ENCODE measurements around a stretch of chr3.

GRCh38 chr3:153553123-153553850 is 391.3 kb downstream of the RAP2B start:
CAGE:
- cytosol, long polyA minus RNA: no peak
- cytosol, long polyA plus RNA: no peak
- long polyA plus RNA: no peak
- nucleus, long polyA minus RNA: no peak
- nucleus, long polyA plus RNA: no peak

GRCh38 chr3:153624725-153625001 is 462.6 kb downstream of the RAP2B start:
CAGE:
- cytosol, long polyA minus RNA: no peak
- cytosol, long polyA plus RNA: no peak
- long polyA plus RNA: no peak
- nucleus, long polyA minus RNA: no peak
- nucleus, long polyA plus RNA: no peak

DNA sequence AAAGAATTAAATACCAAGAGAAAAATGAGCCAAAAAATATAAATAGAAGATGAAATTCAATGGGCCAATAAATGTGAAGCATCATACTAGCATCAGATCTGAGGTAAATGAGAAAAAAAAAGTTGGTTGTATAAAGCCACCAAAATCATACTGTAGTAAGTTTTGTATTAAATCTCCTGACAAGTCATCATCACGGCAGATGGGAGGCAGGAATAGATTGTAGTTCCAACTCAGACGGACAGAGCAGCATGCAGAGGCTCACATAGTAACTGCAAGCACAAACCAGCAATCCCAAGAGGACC is 141.9 kb upstream of the ARHGEF26 start:
CAGE:
- cytosol, long polyA minus RNA: no peak
- cytosol, long polyA plus RNA: no peak
- long polyA plus RNA: no peak
- nucleus, long polyA minus RNA: no peak
- nucleus, long polyA plus RNA: no peak

DNA sequence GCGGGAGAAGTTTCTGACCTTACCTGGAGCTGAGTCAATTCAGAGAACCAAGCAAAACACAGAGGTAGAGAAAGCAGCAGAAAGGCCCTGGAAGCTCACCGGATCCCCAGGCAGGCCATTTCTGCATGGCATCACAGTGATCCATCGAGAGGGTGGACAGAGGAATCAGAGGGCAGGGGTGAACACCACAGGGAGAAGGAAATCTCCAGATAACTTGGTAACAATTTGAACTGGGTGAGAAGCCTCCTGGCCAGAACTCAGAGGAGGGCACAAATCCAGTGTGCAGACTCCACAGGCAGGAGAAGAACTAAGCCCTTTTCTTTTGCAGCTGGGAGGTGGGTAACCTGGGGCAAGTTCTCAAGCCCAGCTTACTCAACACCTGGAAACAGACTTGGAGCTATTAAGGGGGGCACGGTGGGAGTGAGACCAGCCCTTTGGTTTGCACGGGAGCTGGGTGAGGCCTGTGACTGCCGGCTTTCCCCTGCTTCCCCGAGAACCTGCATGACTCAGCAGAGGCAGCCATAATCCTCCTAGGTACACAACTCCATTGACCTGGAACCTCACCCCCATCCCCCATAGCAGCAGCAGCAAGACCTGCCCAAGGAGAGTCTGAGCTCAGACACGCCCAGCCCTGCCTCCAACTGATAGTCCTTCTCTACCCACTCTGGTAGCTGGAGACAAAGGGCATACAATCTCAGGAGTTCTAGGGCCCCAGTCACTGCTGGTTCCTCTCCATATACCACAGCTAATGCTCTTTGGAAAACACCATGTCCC is 141.2 kb upstream of the ARHGEF26 start:
CAGE:
- cytosol, long polyA minus RNA: no peak
- cytosol, long polyA plus RNA: no peak
- long polyA plus RNA: no peak
- nucleus, long polyA minus RNA: no peak
- nucleus, long polyA plus RNA: no peak

DNA sequence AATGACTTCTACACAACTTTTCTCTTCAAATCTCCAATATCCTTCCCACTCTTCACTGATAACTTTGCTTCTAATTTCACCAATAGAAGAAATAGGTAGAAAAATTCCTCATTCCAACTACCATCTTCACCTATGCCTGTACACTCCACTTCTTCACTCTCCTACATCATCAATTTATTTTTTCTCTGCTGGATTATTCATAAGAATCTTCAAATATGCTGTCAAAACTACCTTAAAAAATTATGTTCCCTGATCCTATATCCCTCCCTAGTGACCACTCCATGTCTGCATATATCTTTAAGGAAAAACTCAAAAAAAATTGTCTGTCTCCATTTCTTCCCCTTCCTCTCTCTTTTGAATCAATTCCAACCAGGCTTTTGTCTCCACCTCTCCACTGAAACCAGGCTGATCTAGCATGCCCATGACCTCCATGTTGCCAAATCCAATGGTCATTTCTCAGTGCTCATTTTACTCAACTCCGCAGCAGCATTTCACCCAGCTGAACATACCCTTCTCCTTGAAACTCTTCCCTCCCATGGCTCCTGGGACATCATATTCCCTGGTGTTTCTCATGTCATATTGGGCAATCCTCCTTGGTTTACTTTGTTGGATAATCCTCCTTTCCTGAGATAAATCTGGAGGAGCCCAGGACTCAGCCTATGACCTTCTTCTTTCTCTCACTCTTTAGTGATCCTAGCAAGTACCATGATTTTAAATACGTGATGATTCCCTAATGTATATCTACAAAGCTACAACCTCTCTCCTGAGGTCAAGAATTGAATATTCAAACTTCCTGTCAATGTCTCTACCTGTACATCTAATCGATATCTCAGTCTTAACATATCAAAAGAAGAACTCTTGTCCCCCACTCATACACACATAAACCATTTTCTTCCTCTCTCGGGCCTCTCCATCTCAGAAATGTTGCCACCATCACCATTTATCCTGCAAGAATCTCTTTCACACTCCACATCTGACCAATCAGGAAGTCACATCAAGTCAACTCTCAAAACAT is 90.9 kb downstream of the PLCH1 start:
CAGE:
- cytosol, long polyA minus RNA: no peak
- cytosol, long polyA plus RNA: no peak
- long polyA plus RNA: no peak
- nucleus, long polyA minus RNA: no peak
- nucleus, long polyA plus RNA: no peak

DNA sequence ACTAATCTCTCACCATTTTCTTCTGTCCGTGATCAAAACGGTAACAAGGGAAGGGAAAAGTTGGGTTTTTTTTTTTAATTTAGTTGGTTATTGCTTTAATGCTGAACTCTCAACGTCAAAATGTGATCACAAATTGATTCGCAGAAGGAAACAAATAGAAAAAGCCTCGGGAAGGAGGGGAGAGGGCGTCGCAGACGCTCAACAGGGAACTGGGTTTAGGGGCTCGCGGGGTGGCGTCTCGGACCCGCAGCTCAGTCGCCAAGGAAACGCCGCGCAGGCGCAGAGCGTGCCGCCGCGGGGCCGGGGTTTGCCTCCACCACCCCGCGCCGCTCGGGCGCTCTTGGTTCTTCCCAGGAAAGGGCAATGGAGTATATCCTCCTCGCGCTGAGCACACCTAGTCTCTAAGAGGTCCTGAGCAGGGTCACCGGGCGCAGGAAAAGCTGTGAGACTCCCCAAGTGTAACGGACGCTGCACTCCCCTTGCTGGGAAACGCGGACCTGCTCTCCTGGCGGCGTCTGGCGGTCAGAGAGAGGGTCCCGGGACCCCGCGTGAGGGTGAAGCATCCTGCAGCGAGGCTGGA is 838 bp downstream of the PLCH1 start:
CAGE:
- cytosol, long polyA minus RNA: no peak
- cytosol, long polyA plus RNA: no peak
- long polyA plus RNA: no peak
- nucleus, long polyA minus RNA: no peak
- nucleus, long polyA plus RNA: no peak

DNA sequence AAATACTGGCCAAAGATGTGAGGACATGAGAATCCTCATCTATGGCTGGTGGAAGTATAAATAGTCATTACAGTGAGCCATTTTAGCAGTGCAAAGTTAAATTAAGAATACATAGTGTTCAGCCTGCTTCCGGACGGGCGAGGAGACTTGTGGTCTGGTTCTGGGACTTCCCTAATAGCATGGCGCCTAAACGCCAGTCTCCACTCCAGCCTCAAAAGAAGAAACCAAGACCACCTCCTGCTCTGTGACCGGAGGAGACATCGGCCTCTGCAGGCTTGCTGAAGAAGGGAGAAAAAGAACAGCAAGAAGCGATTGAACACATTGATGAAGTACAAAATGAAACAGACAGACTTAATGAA is 116.7 kb downstream of the GMPS start:
CAGE:
- cytosol, long polyA minus RNA: no peak
- cytosol, long polyA plus RNA: no peak
- long polyA plus RNA: no peak
- nucleus, long polyA minus RNA: no peak
- nucleus, long polyA plus RNA: no peak

DNA sequence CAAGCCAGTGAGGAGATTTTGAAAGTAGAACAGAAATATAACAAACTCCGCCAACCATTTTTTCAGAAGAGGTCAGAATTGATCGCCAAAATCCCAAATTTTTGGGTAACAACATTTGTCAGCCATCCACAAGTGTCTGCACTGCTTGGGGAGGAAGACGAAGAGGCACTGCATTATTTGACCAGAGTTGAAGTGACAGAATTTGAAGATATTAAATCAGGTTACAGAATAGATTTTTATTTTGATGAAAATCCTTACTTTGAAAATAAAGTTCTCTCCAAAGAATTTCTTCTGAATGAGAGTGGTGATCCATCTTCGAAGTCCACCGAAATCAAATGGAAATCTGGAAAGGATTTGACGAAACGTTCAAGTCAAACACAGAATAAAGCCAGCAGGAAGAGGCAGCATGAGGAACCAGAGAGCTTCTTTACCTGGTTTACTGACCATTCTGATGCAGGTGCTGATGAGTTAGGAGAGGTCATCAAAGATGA is 117.1 kb downstream of the GMPS start:
CAGE:
- cytosol, long polyA minus RNA: no peak
- cytosol, long polyA plus RNA: no peak
- long polyA plus RNA: no peak
- nucleus, long polyA minus RNA: no peak
- nucleus, long polyA plus RNA: no peak

DNA sequence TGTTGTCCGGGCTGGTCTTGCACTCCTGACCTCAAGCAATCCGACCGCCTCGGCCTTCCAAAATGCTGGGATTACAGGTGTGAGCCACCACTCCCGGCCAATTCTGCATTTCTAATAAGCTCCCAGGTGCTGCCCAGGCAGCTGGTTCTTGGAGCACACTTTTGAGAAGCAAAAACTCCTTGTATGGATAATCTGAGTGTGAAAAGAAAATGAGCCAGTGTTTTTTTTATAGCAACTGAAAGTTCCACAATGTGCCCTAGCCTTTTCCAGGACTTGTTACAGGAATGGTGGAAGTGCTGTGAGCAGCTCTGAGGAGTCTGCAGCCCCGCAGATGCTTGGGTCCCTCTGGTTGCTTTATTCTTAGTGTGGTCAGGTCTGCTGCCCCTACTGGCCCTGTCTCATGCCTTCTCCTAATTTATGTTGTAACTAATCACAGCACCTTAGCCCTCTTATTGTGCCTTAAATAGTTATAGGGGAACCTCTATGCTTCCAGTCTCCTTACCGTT is 13.5 kb upstream of the KCNAB1 start:
CAGE:
- cytosol, long polyA minus RNA: no peak
- cytosol, long polyA plus RNA: no peak
- long polyA plus RNA: no peak
- nucleus, long polyA minus RNA: no peak
- nucleus, long polyA plus RNA: no peak

CAGE:
- cytosol, long polyA minus RNA: no peak
- cytosol, long polyA plus RNA: no peak
- long polyA plus RNA: no peak
- nucleus, long polyA minus RNA: no peak
- nucleus, long polyA plus RNA: no peak
These were observed 6.6 kb downstream of the KCNAB1 start for GRCh38 chr3:156126993-156127368.

GRCh38 chr3:156160596-156161038 is 40.2 kb downstream of the KCNAB1 start:
CAGE:
- cytosol, long polyA minus RNA: no peak
- cytosol, long polyA plus RNA: no peak
- long polyA plus RNA: no peak
- nucleus, long polyA minus RNA: no peak
- nucleus, long polyA plus RNA: no peak

GRCh38 chr3:156524750-156525143 is 30.2 kb downstream of the SSR3 start:
CAGE:
- cytosol, long polyA minus RNA: no peak
- cytosol, long polyA plus RNA: no peak
- long polyA plus RNA: no peak
- nucleus, long polyA minus RNA: no peak
- nucleus, long polyA plus RNA: no peak

CAGE:
- cytosol, long polyA minus RNA: no peak
- cytosol, long polyA plus RNA: no peak
- long polyA plus RNA: no peak
- nucleus, long polyA minus RNA: no peak
- nucleus, long polyA plus RNA: no peak
These were observed 7.3 kb downstream of the SSR3 start for GRCh38 chr3:156547462-156548107.

DNA sequence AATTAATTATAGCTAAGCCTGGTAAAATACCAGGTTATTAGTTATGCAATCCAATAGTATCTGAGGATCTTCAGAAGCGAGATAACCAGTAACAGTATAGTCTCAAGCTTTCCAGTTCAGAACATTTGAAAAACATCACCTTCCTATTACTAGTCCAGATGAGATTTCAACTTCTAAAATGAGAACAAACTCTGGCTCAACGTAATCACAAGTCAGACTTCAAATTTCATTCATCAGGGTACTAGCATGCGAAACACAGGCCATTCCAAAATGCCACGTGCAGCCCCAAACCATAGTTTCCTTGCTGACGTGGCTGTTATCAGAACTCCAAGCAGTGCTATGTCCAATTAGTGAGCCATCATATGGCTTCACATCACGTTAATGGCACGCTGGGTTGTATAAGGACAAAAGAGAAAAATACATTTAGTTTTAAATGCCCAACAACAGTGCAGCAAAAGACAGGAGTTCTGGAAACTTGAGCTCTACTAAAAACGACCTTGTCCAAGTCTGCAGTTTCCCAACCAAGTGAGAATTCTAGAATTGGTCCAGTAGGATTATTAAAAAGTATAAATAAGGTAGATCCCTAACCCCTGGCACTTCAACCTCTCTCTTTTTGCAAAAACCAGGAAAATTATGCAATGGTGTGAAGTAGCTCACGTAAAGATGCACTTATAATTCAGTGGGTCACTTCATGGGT is 915 bp downstream of the SSR3 start:
CAGE:
- cytosol, long polyA minus RNA: no peak
- cytosol, long polyA plus RNA: no peak
- long polyA plus RNA: no peak
- nucleus, long polyA minus RNA: no peak
- nucleus, long polyA plus RNA: no peak

DNA sequence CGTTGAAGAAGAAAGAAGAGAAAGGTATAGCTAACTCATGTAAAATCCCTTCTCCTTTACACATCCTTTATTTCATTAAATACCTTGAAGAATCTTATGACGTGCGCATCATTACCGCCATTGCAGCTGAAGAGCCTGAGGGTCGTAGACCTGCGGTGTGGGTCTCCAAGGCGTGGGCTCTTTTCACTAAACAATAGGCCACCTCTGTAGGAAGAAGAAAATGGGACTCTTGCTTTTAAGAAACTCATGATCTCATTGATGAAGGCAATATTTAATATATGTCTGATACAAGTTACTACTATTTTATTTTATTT is 566 bp upstream of the SSR3 start:
CAGE:
- cytosol, long polyA minus RNA: no peak
- cytosol, long polyA plus RNA: no peak
- long polyA plus RNA: no peak
- nucleus, long polyA minus RNA: no peak
- nucleus, long polyA plus RNA: no peak

GRCh38 chr3:156643401-156644252 is 30.8 kb upstream of the TIPARP start:
CAGE:
- cytosol, long polyA minus RNA: no peak
- cytosol, long polyA plus RNA: no peak
- long polyA plus RNA: no peak
- nucleus, long polyA minus RNA: no peak
- nucleus, long polyA plus RNA: no peak

DNA sequence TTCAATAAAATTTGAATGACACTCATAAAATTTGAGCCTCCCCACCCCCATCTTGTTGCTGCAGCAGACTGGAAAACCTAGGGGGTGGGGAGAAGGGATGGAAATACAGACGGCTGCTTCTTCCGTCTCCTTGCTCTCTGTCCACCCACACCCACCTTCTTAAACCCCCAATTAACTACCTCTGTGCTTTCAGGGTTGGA is 16.1 kb upstream of the TIPARP start:
CAGE:
- cytosol, long polyA minus RNA: no peak
- cytosol, long polyA plus RNA: no peak
- long polyA plus RNA: no peak
- nucleus, long polyA minus RNA: no peak
- nucleus, long polyA plus RNA: no peak

CAGE:
- cytosol, long polyA minus RNA: no peak
- cytosol, long polyA plus RNA: no peak
- long polyA plus RNA: no peak
- nucleus, long polyA minus RNA: no peak
- nucleus, long polyA plus RNA: no peak
These were observed 774 bp downstream of the TIPARP start for GRCh38 chr3:156674862-156675865.

DNA sequence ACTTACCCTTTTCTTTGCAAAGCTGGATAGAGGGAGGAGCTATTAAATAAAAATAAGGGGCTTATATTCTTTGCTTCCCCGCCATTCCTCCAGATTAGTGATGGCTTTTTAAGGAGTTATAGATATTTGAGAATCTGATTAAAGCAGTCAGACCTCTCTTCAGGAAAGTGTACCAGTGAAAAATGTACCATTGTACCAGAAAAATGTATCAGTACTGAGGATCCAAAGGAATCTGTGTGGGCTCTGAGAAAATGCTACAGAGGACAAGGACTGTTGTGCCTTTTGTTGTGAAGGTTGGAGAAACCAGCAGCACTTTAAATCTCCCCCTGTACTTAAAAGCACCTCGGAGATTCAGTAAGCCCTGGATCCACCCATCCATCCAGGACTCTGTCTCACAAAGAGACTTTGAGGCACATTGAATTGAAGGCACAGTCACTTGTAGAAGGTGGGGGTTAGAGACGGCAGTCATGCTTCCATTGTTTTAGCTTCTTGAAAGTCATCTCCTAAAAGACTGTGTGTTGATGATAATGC is 27.2 kb downstream of the TIPARP start:
CAGE:
- cytosol, long polyA minus RNA: no peak
- cytosol, long polyA plus RNA: no peak
- long polyA plus RNA: no peak
- nucleus, long polyA minus RNA: no peak
- nucleus, long polyA plus RNA: no peak

CAGE:
- cytosol, long polyA minus RNA: no peak
- cytosol, long polyA plus RNA: no peak
- long polyA plus RNA: no peak
- nucleus, long polyA minus RNA: no peak
- nucleus, long polyA plus RNA: no peak
These were observed 51.3 kb downstream of the TIPARP start for GRCh38 chr3:156725533-156726203.

All from keratinocyte (primary cell).